GM12892 (cell line): ENCODE measurements around a stretch of chrX.

GRCh38 chrX:40011784-40012390 is 85.9 kb downstream of the BCOR start:
- RRBS = 20% methylated on average over 5 of the region's 31 CpGs

- RRBS = no CpG with 5 or more reads among the region's 12 CpGs
These were observed 85.1 kb downstream of the BCOR start for GRCh38 chrX:40012722-40012939.

- RRBS = no CpG with 5 or more reads among the region's 15 CpGs
These were observed 9.9 kb downstream of the BCOR start for GRCh38 chrX:40087629-40088467.

DNA sequence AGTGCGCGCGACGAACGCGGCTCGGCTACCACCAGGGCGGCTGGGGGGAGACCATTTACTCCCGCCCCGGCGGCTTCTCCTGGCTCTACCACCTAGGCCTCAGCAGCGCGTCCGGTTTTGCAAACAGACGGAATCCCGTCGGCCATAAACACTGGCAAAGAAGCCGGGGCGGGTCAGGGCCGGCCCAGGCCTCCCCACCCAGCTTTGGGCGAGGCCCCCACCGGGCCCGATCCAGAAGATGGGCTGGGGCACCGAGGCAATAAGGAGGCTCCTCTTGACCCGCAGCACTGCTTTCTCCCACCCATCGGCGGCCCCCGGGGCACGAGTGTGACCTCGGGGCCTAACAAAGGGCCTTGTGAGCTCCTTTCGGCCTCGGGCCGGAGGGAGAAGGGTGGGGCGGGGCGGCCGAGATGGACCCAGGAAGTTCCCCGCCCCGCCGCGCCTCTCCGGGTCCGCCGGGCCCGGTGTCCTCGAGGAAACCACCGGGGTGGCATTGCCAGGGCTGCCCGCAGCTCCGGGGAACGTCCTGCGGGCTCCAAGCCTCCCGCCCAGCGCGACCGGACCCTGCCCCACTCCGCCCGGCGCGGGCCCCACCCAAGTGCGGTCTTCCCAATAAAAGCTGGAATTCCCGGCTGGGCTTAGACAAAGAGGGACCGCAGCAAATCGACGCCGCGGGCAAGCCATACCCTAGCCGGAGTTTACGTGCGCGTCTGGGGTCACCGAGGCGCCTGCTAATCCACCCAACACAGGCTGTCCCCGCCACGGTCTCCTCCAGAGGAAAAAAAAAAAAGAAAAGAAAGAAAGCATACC is 5.9 kb downstream of the BCOR start:
- RRBS = 55% methylated on average over 48 of the region's 73 CpGs

DNA sequence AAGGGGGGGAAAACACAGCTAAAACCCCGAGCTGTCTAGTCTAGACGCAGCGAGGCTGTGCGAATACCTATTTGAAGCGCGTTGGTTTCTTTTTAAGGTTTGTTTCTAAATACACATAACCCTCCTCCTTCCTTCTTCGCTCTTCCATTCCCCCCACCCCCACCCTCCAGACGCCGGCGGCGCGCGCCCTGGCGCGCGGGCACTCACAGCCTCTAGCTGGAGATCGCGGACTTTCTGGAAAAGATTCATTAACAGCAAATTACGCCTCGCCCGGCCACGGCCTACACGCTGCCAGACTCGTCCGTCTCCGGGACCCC is 2.2 kb downstream of the BCOR start:
- RRBS = no CpG with 5 or more reads among the region's 26 CpGs

DNA sequence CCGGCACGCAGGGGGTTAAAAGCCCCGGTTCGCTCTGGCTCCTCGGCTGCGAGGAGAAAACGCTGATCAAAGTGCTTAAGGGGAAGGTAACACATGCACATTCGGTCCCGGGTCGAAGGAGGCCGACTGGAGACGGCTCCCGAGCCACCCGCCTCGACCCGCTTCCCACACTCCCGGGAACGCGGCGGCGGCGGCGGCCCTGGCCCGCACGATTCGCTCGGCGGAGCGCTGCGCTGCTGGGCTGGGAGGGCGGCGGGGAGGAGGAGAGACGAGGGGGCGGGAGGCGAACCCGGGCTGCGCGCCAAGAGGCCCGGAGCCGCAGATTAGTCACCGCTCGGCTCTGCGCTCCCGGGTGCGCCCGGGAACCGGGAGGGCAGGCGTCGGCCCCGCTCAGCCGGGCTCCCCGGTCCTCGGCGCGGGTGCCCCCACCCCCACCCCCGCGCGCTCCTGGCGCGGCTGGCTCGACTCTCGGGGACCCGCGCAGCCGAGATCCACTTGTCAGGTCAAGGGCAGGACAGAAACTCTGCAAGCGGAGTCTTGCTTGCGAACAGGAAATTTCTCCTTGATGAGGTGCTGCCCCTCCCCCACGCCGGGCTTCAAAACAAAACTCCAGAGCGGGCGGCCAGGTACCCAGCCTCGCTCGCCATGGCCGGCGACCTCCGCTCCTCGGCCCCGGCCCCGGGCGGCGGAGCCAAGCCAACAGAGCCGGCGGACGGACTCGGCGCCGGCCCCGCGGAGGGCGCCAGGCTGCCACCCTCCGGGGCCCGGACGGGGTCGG is 11.3 kb upstream of the BCOR start:
- RRBS = 15% methylated on average over 20 of the region's 94 CpGs

GRCh38 chrX:40132669-40133104 is 34.9 kb upstream of the BCOR start:
- RRBS = no CpG with 5 or more reads among the region's 7 CpGs

- RRBS = no CpG with 5 or more reads among the region's 9 CpGs
These were observed 42.8 kb upstream of the BCOR start for GRCh38 chrX:40140340-40141134.

DNA sequence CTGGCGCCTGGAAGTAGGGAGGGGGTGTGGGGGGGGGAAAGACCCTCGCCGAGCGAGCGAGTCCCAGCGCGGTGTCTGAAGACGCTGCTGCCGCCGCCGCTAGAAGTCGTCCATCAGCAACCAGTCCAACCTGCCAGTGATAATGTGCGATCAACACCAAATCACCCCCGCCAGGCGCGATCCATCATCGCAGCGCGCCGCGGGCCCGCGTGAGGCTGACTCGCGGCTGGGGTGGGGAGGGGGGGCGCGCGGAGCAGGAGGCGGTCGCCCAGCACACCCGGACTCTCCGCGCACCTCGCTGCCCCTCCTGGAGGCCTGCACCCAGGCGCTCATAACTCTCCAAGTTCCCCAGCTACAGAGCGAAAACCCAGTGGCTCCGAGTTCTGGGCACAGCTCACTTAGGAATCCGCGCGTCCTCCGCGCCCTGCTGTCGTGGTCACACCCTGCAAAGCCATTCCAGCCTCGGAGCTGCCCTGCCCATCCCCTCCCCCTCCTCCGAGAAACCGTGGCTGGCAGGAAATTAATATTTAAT is 57.9 kb upstream of the BCOR start:
- RRBS = no CpG with 5 or more reads among the region's 46 CpGs

DNA sequence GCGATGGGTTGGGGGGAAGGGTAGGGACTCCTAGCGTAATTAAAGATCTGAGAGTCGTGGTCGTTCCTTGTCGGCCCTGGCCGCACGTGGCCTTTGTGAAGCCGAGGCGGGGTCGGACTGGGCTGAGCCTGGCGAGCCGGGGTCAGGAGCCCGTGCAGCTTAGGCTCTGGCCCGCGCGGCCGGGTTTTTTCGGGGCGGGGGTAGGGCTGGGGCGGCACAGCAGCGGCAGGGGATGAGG is 58.3 kb upstream of the BCOR start:
- RRBS = 63% methylated on average over 10 of the region's 21 CpGs

- RRBS = no CpG with 5 or more reads among the region's 14 CpGs
These were observed 77.0 kb upstream of the BCOR start for GRCh38 chrX:40174830-40175135.

DNA sequence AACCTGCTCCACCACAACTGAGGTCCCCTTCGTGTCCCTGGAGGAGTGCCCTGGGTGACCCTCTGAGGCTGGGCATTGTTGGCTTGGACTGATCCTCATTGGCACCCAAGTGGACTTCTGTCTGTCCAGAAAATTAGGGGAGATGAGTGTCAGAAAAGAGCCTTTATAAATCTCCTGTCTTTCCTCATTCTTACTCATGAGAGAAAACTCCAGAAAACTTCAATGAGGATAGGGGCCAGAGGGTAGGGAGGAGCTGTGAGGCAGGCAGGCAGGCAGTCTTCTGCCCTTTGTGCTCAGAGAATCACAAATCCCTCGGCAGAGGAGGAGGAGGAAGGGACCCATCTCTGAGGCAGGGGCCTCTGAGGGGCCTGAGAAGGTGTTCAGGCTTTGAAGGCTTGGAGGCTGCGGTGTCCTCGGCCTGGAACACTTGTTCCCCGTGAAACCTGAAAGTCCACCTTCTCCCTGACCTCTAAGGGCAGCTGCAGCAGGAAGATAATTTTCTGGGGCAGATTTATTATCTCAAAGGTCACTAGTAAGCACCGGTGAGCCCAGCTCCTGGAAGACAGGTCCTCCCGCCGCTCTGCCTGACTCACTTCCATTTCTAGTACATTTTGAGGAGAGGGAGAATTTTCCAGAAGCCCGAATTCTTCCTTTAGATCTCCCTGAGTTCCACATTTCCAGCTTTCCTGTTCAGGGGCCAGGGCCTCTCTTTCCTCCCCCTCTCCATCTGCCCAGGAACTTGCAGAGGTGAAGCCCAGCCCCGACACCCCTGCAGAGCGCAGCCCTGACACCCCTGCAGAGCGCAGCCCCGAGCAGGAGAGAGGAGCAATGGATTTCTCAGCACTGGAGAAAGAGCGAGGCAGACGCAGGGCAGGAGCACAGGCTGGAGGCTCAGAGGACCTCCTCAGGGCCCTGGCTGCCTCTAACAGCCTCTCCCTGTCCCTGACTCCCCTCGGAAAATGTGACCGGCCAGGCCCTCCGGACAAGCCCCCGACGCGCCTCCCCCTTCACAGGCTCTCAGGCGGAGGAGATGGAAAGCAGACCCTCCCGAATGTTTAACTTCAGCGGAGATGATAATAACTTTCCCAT is 200.5 kb upstream of the BCOR start:
- RRBS = no CpG with 5 or more reads among the region's 24 CpGs

- RRBS = no CpG with 5 or more reads among the region's 10 CpGs
These were observed 10.2 kb upstream of the ATP6AP2 start for GRCh38 chrX:40570349-40571118.

DNA sequence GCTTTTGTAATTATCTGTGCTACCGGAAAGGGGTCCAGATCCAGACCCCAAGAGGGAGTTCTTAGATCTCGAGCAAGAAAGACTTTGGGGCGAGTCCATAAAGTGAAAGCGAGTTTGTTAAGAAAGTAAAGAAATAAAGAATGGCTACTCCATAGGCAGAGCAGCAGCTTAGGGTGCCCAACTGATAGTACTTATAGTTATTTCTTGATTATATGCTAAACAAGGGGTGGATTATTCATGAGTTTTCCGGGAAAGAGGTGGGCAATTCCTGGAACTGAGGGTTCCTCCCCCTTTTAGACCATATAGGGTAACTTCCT is 9.7 kb upstream of the ATP6AP2 start:
- RRBS = no CpG with 5 or more reads among the region's 5 CpGs

- RRBS = no CpG with 5 or more reads among the region's 5 CpGs
These were observed 896 bp downstream of the CXorf38 start for GRCh38 chrX:40646489-40646841.

DNA sequence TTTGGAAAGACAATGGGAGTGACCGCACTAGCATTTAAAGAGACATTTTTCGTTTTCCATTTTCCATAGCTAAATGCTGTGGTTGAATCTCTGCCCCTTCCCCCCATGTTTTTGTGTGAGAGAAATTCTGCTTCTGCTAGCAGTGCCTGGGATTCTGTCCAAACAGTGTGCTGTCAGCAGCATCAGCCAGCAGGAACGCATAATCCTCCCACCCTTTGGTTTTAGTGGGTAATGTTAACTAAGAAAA is 110.2 kb upstream of the MED14 start:
- RRBS = no CpG with 5 or more reads among the region's 3 CpGs

DNA sequence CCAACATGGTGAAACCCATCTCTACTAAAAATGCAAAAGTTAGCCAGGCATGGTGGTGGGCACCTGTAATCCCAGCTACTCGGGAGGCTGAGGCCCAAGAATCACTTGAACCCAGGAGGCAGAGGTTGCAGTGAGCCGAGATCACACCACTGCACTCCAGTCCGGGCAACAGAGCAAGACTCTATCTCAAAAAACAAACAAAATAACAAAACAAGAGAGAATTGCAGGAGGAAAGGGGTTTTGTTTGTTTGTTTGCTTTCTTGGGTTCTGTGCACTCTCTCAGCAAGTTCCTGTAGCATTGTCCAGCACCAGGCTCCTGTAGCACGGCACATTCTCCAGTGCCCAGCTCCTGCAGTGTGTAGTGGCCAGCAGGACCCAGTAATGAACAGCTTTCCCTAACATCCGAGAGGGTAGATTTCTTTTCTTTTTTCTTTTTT is 60.6 kb upstream of the USP9X start:
- RRBS = no CpG with 5 or more reads among the region's 5 CpGs

DNA sequence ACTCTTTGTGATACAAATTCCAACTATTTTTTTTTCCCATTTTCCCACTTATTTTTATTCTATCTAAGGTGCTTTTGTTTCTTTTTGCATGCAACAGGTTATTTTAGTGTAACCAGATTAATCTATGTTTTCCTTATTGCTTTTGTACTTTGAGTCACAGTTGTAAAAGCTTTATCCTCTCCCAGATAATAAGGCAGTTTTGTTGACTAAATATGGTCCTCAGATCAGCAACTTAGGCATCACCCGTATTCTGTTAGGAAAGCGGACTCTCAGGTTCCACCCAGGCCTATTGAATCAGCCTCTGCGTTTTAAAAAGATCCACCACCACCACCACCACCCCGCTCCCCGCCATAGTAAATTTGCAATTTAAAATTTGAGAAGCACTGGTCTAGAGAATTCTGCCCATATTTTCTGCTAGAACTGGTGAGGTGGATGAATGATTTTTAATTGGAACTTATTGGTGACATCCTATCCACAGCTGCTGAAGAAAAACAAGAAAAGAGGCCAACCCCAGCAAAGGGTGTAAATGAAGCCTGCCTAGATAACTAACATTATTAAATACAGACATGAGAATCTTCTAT is 58.5 kb upstream of the USP9X start:
- RRBS = no CpG with 5 or more reads among the region's 5 CpGs

DNA sequence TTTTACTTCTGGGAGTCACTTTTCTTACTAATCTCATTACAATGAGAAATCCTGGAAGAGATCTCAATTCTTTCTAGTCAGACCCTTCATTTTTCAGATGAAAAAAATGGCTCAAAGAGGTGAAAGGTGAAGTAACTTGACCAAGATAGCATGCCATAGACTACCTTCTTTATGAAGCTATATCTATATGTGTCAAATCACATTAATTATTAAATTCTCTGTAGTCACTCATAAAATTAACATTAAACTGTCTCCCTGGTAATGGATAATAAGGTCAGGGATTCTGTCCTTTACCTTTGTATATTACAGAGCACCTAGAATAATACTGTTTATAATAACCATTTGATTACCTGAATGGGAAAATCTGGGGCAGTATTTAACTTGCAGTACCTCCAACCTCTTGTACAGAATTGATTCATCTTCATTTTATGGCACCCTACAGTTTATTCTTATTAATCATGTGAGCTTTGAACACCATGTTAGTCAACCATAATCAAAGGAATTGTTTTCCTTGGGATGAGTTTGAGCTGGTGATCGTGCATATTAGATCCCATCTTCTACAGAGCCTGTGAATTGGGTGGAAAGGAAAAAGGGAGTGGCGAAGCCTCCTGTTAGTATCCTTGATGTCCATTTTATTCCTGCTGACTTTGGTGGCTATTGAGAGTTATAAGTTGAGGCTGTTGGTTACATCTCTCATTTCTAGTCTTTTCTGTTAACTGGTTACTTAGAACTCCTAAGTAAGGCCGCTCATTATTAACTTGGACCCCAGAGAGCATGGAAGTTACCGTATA is 6.6 kb downstream of the USP9X start:
- RRBS = no CpG with 5 or more reads among the region's 4 CpGs

DNA sequence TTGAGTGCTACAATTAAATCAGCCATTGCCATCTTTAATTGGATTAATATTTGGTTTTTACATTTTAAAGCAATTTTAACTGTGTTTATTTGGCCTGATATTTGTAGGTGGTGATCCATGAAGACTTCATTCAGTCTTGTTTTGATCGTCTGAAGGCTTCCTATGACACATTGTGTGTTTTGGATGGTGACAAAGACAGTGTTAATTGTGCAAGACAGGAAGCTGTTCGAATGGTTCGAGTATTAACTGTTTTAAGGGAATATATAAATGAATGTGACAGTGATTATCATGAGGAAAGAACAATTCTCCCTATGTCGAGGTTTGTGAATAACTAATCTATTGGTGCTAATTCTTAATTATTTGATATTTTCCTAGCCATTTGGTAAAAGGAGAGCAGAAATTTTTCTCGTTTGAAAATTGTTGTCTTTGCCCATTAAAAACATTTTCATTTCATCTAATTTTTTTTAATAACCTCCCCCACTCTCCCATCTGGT is 82.7 kb downstream of the USP9X start:
- RRBS = no CpG with 5 or more reads among the region's 5 CpGs